ENCODE measurements around a stretch of chr19.

DNA sequence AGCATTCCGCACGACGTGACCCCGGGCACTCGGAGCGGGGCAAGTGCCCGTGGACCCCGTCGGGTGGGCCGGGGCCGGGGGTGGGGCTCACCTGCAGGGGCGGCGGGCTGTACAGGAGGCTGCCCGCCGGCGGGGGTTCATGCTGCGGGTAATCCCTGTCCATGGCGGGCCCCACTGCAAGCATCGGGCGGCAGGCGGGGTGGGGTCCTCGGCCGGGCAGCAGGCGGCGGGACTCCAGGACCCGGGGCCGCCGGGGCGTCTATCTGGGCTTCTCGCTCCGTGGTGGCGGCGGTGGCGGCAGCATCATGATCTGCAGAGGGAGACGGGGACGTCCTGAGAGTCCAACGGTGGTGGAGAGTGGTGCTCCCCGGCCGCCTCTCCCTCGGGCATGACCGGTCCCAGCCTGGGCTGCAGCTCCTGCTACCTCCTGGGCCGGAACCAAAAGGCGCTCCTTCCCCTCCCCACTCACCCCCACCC lies 19.9 kb downstream of the SBNO2 start:
- PRO-cap = no peak

DNA sequence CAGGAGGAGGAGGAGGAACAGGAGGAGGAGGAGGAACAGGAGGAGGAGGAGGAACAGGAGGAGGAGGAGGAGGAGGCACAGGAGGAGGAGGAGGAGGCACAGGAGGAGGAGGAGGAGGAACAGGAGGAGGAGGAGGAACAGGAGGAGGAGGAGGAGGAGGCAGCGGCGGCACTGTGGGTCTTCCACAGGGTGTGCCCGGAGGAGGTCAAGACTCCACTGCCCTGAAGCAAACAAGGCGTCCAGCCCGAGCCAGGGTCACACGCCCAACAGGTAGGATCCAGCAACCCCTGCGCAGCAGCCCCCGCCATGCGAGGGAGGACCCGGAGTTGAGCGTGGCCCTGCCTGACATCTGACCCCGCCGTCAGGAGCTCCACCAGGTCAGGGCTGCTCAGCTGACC lies 9.2 kb downstream of the SBNO2 start:
- PRO-cap = unidirectional peak, plus-strand start at position 140 of the sequence

DNA sequence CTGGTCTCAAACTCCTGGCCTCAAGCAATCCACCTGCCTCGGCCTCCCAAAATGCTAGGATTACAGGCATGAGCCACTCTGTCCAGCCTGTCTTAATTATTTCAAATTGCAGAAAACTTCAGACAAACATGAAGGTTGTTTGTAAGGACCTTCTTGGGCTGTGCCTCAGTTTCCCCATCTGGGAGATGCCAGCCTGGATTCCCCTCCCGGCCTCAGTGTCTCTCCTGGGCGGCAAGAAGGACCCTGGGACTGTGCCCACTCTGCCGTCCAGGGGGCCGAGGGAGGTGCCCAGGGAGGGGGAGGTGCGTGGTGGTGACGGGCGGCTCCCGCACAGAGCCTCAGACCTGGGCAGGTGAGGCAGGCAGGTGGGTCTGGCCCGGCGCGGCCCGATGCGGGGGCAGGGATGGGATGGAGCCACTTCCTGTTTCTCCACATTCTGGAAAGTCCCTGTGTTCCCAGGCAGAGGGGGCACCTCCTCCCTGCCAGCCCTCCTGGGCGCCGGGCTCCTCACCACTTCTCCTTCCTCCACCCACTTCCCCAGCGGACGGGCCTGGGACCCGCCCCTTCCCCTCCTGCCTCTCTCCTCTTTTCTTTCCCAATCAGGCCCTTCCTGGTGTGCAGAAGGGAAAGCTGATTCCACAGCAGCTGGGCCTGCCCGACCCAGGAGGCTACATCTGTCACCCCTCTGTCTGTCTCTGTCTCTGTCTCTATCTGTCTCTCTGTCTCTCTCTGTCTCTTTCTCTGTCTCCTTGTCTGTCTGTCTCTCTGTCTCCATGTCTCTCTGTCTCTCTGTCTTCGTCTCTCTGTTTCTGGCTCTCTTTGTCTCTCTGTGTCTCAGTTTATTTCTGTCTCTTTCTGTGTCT lies 6.3 kb upstream of the SBNO2 start:
- PRO-cap = bidirectional peak, plus-strand start at position 614 of the sequence, minus-strand start at position 539 of the sequence

DNA sequence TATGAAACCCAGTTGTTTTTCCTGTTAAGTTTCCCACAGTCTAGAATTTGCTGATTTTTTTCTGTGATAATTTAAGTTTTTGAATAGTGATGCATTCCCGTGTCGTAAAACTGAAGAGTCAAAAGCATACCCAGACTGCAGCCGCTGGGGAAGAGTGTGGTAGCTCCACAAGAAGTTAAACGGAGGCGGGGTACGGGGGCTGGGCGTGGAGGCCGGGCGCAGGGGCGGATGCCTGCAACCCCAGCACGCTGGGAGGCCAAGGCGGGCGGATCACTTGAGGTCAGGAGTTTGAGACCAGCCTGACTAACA lies 13.2 kb upstream of the STK11 start:
- PRO-cap = no peak

- PRO-cap = bidirectional peak, plus-strand start at chr19:1209102, minus-strand start at chr19:1209058
These were observed 3.3 kb downstream of the STK11 start for GRCh38 chr19:1208825-1209267.

GRCh38 chr19:1214686-1215787 lies 9.5 kb downstream of the STK11 start:
- PRO-cap = no peak

DNA sequence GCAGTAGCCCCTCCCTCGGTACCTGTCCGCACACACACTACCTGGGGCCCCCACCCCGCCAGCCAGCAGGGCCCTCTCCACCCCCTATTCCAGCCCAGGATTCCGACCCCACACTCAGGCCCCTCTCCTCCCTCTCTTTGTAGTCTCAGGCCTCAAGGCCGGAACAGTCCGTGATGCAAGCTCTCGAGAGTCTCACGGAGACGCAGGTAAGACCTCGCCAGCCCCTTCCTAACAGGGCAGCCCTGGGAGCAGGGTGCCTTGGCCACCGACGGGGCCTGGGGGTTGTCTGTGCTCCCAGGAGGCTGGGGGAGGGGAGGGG lies 3.3 kb downstream of the MIDN start:
- PRO-cap = no peak

DNA sequence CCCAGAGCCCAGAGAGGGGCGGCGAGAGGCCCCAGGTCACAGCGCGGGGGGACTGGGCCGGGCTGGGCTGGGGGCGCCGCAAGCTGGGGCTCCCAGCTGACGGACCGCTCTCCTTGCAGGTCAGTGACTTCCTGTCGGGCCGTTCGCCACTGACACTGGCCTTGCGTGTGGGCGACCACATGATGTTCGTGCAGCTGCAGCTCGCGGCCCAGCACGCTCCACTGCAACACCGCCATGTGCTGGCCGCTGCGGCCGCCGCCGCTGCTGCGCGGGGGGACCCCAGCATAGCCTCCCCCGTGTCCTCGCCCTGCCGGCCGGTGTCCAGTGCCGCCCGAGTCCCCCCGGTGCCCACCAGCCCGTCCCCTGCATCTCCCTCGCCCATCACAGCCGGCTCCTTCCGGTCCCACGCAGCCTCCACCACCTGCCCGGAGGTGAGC lies 5.7 kb downstream of the MIDN start:
- PRO-cap = no peak

GRCh38 chr19:1260137-1260665 lies 8.9 kb upstream of the CIRBP start:
- PRO-cap = no peak

- PRO-cap = no peak
These were observed 1.4 kb upstream of the FAM174C start for GRCh38 chr19:1273874-1274335.

DNA sequence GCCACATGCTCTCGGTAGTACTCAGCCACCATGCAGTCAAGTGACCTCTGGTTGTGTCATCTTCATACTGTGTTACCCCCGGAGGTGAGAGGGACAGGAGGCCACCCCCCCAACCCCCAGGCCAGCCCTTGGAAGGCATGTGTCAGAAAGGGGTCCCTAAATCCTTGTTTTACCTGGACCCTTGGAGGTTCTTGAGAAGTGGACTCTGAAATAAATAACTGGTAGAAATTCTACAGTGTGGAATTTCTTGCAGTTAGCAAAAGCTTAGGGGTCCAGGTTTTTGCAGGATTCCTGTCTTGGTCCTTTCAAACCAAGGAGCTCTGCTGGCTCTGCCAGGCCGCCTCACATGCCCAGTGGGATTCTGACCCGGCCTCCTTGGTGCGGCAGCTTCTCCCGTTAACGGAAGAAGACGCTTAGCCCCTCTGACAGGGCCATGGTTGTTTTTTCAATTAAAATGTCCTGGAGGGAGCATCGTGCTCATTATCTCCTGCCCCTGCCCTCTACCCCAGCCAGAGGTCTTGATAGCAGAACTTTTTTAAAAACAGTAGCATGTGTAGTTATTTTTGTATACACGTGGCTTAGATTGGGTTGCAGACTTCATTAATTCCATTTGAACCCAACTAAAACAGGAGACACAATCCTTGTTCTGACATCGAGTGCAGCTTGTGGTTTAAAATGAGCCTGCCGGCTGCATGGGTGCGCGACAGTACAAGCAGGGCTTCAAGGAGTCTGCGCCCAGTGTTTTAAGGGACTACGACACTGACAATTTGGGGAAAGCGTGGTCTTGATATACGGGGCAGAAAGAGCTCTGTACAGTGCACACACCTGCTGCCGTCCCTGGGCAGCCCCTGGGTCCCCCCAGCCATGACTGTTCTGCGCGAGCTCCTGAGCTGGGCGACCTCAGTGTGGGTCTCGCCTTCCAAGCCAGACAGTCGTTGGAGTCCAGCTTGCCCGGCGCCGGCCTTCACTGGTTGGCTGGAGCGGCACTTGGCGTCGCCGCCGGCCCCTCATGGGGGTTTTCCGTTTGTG lies 11.4 kb upstream of the RPS15 start:
- PRO-cap = no peak

DNA sequence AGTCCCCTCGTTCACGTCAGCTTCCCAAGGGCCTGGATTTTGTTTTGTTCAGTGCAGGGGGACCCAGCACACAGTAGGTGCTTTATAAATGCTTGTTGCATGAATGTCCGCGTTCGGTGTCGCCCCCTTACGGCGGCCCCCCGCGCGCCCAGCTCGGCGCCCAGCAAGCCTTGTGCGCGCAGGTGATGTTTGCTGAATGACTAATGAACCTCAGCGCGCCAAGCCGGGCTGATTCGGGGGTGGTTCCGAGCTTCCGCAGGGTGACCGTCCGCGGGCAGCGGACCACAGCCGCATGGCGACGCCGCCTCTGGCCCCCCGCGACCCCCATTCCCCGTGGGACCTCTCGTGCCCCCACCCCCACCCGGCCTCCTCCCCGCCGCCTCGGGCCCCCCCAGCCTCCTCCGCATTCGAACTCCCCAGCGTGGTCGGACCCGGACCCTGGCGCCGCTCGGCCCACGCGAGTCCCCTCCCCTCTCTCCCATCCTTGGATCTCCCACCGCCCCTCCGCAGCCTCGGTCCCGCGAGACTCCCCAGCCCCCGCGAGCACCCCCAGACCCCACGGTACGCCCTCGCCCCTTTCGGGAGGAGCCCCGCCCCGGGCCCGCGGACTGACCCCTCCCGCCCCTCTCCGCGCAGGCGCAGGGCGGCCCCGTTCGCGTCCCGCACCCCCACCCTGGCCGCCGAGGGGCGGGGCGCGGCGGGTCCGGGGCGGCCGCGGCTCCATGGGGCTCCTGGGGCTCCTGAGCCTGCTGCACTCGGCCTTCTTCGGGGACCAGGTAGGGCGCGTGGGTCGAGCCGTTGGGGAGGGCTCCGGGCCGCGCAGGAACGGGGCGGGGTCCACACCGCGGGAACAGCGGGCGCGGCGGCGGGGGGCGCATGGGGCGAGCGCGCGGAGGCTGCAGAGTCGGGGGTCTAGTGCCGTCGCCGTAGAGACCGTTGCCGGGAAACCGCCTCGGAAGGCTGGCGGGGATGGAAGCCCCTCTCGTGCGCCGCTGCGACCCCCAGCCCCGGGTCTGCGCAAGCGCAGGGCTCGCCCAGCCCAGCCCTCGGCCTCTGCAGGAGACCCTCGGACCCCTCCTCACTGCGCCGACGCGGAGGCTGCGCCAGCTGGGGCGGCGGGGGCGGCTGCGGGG lies 4.0 kb upstream of the APC2 start:
- PRO-cap = no peak

GRCh38 chr19:1453414-1454371 lies 3.8 kb downstream of the APC2 start:
- PRO-cap = no peak

DNA sequence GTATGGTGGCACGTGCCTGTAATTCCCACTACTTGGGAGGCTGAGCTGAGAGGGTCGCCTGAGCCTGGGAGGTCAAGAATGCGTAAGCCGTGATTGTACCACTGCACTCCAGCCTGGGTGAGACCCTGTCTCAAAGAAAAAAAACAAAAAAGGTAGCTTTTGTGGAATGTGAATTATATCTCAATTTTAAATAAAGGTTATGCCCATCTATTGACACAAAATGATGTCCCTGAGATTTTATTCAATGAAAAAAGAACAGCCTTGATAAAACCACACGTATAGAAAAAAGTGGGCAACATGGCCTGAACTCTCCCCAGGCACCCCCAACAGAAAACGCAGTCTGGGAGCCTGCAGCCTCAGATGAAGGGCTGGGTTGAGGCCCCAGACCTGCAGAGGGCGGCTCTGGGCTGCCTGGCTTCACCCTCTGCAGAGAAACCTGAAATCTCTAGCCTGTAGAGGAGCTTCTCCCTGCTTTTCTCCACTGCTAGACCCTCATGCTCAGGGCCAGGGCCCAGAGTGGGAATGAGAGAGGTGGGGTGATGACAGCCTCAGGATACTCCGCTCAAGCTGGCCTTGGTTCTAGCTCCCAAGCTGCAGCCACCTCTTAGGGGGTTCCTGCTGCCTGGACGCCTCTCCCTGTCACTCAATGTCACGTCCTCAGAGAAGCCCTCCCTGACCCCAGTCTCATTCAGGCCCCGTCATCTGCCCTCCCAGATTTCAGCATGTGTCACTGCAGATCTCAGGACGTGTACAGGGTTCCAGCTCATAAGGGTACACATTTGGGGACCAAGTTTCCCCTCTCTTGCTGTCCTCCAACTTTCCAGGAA lies 2.0 kb downstream of the MBD3 start:
- PRO-cap = no peak

DNA sequence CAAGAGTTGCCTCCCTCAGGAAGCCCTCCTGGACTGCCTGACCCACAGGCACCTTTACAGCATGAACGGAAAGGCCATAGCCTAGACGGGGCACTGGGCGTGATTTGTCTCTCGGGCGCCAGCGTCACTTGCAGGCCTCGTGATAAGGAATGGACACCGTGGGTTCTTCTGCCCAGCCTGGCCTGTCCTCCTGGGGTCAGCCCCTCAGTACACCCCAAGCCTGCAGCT lies 911 bp upstream of the UQCR11 start:
- PRO-cap = no peak

GRCh38 chr19:1610271-1610950 lies 5.1 kb upstream of the UQCR11 start:
- PRO-cap = no peak

- PRO-cap = bidirectional peak, plus-strand start at chr19:1651516, minus-strand start at chr19:1651337
These were observed 1.3 kb downstream of the TCF3 start for GRCh38 chr19:1650983-1651616.

DNA sequence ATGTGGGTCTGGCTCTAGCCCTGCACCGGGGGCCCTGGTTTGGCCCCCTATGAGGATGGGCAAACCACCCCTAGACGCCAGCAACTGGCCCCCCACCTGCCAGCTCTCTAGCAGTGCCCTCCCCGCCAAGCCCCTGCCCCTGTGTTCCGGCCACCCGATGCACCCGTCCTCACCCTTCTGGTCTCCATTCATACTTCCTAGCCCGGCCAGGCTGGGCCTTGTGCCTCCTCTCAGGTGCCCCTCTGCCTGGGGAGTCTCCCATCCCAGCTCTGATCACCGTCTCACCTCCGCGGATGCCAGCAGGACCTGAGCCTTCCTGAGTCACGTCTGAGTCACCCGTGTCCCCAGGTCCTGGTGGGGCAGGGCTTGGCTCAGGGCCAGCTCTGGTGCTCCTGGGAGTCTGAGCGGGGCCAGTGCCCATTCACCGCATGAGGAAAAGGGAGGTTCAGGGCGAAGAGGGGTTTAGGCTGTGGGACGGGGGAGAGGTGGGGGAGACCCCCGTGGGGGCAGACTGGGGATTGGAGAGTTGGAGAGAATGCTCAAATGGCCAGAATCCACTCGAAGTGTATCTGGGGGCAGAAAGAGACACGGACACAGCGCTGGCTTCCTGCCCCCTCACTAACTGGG lies 647 bp downstream of the ATP8B3 start:
- PRO-cap = no peak

DNA sequence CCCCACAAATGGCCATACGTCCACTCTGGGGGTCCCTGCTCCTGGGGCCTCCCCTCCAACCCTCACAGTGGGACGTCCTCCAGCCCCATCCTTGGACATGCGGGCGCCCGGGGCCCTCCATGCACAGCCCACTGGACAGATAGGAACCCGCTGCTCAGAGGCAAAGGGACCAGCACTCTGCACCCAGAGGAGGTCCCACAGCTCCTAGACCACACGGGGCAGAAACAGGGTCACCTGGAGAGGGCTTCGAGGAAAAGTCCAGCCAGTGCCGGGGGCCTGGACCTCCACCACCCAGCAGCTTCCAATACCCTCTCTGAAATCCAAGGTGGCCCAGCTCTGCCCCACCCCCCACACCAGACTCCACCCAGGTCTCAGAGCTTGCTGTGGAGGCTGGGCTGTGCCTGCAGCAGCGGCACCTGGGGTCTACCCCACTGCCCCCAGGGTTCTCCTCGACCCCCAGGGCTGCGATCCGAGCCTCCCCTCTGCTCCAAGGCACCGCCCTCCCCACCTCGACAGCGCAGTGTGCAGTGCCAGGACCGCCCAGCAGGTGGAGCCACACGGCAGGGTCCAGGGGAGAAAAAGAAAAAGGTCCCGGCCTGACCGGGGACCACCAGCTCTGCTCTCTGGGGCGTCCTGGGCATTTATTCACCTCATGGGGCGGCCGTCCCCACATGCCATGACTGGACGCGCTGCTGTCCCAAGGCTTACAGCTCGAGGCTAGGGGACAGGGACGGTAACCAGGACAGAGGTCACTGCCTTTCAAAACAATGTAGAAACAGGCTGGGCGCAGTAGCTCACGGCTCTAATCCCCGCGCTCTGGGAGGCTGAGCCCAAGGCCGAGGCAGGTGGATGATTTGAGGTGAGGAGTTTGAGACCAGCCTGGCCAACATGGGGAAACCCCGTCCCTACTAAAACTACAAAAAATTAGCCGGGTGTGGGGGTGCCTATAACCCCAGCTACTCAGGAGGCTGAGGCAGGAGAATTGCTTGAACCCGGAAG lies 10.7 kb downstream of the REXO1 start:
- PRO-cap = no peak

GRCh38 chr19:1852924-1854018 lies 5.0 kb upstream of the REXO1 start:
- PRO-cap = bidirectional peak, plus-strand start at chr19:1853585, minus-strand start at chr19:1853544